Islet of Langerhans (tissue), 1 donor: ENCODE measurements around a stretch of chr11.

- RRBS, result no CpG with 5 or more reads among the region's 9 CpGs
Observed at GRCh38 chr11:128893411-128894215, 2.5 kb downstream of the KCNJ5 start.

DNA sequence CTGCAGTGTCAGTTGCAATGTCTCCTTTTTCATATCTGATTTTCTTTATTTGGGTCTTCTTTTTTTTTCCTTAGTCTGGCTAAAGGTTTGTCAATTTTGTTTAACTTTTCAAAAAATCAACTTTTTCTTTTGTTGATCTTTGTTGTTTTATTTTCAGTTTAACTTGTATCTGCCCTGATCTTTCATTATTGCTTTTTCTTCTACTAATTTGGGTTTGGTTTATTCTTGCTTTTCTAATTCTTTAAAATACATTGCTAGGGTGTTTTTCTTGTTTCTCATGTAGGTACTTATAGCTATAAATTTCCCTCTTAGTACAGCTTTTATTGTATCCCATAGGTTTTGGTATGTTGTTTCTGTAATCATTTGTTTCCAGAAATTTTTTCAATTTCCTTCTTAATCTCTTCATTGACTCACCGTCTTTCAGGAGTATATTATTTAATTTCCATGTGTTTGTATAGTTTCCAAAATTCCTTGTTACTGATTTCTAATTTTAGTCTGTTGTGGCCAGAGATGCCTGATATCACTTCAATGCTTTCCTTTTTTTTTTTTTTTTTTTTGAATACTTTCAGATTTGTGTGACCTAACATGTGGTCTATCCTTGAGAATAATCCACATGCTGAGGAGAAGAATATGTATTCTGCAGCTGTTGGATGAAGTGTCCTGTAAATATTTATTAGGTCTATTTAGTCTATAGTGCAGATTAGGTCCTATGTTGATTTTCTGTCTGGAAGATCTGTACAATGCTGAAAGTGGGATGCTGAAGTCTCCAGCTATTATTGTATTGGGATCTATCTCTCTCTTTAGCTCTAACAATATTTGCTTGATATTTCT is 61.3 kb upstream of the TP53AIP1 start:
- RRBS, result no CpG with 5 or more reads among the region's 1 CpG

DNA sequence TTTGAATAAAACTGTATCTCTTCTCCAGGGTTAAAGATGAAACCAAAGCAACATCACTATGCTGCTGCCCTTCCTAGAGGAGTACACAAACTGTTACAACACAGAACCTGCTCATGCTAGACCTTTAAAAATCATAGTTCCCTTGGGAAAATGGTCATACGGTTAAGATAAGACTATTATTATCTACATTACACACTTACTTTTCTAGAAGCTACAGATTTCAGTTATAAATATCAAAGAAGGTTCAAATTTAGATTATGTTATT is 78.7 kb upstream of the TP53AIP1 start:
- RRBS, result no CpG with 5 or more reads among the region's 1 CpG

DNA sequence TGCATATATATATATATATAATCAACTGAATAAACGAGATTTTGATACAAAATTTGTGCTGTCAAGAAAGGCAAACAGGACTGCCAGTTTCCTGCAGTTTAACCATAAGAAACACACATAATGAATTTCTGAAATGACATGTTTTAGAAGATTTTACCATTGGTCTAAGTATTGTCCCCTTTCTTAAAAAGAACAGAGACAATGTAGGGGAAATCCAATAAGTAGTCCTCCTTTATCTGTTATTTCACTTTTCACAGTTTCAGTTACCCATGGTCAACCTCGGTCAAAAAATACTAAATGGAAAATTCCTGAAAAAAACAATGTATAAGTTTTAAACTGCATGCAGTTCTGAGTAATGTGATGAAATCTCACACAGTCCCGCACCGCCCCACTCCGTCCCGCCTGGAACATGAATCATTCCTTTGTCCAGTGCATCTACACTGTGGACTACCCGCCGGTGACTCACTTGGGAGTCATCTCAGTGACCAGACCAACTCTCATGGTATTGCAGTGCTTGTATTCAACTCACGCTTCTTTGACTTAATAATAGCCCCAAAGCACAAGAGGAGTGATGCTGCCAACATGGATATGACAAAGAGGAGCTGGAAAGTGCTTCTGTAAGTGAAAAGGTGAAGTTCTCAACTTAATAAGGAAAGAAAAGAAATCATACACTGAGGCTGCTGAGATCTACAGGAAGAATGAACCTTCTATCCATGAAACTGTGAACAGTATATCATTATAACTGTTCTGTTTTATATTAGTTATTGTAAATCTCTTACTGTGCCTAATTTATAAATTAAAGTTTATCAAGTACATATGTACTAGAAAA is 48.8 kb downstream of the ARHGAP32 start:
- RRBS, result no CpG with 5 or more reads among the region's 9 CpGs

DNA sequence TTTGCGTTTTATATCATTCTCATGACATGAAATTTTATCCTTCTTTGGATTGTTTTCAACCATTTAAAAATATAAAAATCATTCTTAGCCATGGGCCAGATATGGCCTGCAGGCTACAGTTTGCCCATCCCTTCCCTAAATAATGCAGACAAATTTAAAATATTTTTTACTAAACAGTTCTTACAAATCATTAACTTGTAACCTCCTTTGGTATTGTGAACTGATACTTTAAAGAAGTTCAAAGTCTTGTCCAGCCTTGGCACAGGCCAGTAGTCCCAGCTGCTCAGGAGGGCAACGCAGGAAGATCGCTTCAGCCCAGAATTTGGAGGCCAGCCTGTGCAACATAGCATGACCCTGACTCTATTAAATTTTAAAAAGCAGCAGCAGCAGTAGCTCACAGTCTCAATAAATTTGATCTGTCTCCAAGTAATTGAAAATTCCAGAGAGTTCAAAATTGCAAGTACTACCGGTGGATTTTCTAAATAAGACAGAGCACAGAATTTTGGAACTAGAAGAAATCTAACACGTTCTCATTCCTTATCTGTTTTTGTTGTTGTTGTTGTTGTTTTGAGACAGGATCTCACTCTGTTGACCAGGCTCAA is 83.7 kb upstream of the ARHGAP32 start:
- RRBS, result no CpG with 5 or more reads among the region's 5 CpGs

DNA sequence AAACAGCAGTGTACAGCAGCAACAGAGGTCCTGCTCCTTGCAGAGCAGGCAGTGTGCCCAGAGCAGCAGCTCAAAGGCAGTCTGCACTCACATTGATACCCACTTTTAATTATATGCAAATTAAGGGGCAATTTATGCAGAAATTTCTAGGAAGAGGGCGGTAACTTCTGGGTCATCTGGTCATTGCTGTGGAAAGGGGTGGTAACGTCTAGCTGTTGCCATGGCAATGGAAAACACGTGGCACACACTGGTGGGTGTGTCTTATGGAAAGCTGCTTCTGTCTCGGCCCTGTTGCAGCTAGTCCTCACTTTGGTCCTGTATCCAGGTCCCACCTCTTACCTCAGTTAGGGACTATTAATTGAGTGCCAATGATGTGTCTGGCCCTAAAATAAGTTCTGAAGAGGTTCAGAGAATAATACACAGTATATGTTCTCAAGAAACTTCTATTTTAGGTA is 36.9 kb downstream of the BARX2 start:
- RRBS, result no CpG with 5 or more reads among the region's 4 CpGs

- RRBS, result no CpG with 5 or more reads among the region's 17 CpGs
Observed at GRCh38 chr11:129617389-129618103, 198.1 kb upstream of the TMEM45B start.

- RRBS, result no CpG with 5 or more reads among the region's 10 CpGs
Observed at GRCh38 chr11:129695618-129695935, 120.1 kb upstream of the TMEM45B start.

DNA sequence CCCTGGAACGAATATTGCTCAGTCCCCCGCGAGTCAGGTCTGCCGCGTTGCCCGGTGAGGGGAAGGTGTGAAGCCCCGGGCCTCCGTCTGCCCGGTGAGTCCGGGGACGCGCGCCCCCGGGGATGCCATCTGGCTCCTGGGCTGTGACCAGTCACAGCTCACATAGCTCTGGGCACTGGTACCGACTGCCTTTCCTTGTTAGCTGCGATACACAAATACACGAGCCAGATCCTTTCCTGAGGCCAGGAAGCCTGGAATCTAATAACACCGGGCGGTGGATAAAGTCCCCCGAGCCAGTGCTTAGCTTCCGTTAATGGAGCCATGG is 512 bp downstream of the TMEM45B start:
- RRBS, result 3% methylated on average over 5 of the region's 21 CpGs

DNA sequence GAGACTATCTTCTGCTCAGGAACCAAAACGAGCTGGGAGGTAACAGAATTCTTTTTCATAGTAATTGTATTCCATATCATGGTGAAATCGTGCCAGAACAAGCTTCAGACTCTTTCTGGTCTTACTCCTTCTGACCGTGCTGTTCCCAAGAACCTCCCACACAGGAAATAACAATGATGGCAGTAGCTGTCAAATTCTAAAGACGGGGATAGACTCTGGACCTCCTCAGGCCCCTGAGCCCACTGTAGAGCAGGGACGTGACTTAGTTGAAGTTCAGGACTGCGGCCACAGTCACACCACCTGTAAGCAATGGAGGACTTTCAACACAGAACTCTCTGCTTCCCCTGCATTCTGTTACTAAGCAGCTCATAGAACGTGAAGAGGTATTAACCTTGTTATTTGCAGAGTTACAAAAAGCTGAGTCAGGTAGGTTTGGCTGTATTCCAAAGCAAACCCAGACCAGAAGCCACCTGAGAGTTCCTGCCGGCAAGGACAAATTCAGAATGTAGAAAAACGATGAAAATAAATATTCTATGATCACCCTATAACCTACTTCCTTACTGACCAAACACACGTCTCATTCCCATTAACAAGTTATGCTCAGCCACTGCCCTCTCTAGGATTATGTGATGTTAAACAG is 12.7 kb downstream of the TMEM45B start:
- RRBS, result no CpG with 5 or more reads among the region's 10 CpGs

DNA sequence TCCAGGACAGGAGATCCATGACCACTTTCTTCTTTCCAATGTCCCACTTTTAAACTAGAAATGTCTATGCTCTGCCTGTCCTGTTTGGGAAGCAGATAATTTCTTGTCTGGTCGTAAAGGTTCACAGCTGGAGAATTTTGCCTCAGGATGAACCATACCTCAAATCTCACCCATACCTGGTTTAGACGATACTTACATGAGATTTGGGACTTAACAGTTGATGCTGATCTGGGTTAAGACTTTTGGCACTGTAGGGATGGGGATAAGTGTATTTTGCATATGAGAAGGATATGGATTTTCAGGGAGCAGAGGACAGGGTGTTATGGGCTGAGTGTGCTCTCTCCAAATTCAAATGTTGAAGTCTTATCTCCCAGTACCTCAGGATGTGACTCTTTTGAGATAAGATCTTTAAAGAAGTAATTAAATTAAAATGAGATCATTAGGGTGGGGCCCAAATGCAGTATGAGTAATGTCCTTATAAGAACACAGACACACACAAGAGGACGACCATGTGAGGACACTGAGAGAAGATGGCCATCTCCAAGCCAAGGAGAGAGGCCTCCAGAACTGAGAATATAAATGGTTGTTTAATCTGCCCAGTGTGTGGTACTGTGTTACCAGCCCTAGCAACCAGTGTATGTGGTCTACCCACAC is 20.6 kb downstream of the TMEM45B start:
- RRBS, result no CpG with 5 or more reads among the region's 3 CpGs

- RRBS, result no CpG with 5 or more reads among the region's 6 CpGs
Observed at GRCh38 chr11:130061938-130062359, 7.7 kb upstream of the APLP2 start.

DNA sequence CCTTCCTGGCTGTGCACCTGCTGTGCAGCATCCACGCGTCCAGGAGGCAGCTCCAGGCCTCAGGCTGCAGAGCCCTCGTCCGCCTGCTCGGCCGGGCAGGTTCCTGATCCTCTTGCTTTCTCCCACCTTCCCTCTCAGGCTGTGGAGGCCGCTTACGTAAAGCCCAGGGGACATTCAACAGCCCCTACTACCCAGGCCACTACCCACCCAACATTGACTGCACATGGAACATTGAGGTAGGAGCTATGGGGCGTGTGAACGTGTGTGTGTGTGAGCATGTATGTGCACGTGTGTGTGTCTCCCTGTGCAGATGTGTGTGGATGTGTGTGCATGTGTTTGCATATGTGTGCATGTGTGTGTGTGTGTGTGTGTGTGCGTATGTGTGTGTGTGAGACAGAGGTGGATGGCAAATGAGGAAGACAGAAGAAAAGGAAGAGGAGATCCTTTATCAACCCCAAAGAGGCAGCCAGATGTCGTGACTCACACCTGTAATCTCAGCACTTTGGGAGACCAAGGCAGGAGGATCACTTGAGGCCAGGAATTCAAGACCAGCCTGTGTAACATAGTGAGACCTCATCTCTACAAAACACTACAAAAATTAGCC is 35.0 kb downstream of the ST14 start:
- RRBS, result no CpG with 5 or more reads among the region's 13 CpGs

DNA sequence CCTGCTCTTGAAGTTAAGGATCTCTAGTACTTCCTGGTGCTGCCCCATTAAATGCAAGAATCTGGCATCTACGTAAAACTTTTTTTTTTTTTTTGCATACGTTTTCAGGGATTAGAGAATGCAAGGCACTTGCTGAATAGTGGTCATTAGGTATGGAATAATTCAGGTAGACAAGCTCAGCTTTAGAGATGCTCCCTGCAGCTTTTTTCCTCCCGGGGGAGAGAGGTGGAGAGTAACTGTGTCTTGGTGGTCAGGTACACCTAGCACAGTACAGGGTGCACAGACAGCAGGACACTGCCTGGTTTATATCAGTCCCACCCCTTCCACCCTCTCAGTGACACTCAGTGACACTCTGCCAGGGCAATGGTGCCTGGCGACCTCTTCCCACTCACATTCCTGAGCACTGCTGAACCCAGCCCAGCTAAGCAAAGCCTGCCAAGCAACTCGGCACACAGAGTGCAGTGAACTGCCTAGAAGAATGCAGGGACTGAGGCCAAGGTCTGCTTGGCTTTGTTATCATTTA is 205.3 kb downstream of the ADAMTS15 start:
- RRBS, result no CpG with 5 or more reads among the region's 5 CpGs

DNA sequence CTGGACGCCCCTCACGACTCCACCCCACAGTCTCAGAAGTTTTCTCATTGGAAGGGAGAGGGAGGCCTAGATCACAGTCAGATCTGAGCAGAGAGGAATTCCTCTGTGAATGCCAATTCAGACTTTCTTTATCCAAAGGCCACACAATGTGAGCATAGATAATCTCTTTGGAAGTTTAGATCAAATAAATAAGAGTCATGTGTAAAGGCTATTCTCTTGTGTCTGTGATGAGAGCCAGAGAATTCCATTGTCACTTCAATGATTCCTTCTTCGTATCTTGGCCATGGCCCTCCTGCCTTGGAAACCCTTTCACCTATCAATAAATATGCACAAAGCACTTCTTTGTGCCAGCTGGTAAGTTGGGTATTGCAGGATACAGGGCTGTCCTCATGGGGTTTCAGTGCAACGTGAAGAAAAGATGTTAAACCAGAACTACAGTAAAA is 142.9 kb downstream of the SNX19 start:
- RRBS, result no CpG with 5 or more reads among the region's 4 CpGs

GRCh38 chr11:131253126-131253709 is 117.2 kb upstream of the NTM start:
- RRBS, result no CpG with 5 or more reads among the region's 6 CpGs

DNA sequence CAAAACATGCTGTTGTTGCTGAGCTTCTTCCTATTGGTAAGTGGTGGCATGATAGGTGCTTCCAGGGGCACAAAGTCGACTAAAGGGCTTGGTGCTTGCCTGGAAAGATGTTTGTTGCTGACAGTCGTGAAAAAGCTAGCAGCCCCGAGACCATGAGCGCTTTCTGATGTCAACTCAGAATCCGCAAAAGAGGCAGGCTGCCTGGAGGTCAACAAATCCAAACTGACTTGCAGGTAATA is 53.0 kb downstream of the NTM start:
- RRBS, result no CpG with 5 or more reads among the region's 5 CpGs

GRCh38 chr11:131465666-131466242 is 95.3 kb downstream of the NTM start:
- RRBS, result no CpG with 5 or more reads among the region's 9 CpGs

DNA sequence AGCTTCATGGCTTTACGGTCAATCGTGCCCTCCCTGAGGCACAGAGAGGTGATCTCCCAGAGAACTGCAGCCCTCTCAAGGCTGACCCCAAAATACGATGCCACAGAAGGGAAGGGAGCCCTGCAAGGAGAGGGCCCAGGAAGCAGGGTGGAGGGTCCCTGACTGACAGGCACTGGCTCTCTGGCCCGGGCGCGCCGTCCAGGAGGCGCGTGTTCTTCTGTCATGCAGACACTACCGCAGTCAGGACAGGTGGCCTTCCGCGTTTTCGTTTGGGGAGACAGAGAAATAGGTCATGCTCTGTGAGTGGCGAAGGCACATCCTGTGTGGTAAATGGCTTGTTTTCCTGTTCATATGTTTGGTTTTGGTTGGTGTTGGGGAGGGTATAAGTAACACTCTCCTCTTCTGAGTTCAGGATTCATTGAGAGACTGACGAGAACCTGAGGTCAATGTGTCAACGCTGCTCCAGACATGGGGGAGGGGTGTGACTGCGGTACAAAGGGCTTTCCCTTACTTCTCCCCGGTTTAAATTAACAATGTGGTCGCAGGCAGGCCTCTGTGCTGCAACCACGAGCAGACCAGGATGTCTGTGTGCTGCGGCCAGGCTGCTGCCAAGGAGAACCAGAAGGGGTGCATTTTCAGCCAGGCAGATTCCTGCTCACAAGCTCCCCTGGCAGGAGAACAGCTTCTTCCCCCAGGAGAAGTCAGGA is 813.2 kb downstream of the OPCML start:
- RRBS, result no CpG with 5 or more reads among the region's 21 CpGs

- RRBS, result 42% methylated on average over 5 of the region's 43 CpGs
Observed at GRCh38 chr11:133918035-133918574, 38.7 kb downstream of the IGSF9B start.